ENCODE measurements around the genes TMPRSS11B, UGT2B11, HTN1, MUC7, AMBN and UTP3.

- PRO-cap = no peak
Measured at GRCh38 chr4:68245578-68245809, at the start of gene TMPRSS11B. TMPRSS11B (minus strand) TSS chr4:68245694.

DNA sequence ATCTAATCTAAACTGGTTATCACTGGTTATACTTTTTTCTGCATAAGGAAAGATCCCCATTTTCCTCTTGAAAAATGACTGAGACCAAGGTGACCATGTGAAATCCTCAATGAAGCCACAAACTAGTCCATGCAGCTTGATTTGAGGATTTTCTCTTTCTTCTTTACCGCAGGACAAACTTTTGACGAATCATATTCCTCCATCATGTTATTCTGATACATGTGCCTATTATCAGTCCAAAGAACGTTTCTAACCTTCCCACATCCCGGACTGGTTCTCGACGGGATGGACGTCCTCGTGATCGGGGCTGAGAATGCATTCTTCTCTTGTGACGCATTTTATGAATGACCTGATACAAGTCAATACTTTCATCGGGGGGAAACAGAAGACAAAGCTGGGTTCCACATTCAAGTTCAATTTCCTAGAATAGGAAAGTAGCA lies 27.4 kb downstream of the YTHDC1 start:
- PRO-cap = no peak

DNA sequence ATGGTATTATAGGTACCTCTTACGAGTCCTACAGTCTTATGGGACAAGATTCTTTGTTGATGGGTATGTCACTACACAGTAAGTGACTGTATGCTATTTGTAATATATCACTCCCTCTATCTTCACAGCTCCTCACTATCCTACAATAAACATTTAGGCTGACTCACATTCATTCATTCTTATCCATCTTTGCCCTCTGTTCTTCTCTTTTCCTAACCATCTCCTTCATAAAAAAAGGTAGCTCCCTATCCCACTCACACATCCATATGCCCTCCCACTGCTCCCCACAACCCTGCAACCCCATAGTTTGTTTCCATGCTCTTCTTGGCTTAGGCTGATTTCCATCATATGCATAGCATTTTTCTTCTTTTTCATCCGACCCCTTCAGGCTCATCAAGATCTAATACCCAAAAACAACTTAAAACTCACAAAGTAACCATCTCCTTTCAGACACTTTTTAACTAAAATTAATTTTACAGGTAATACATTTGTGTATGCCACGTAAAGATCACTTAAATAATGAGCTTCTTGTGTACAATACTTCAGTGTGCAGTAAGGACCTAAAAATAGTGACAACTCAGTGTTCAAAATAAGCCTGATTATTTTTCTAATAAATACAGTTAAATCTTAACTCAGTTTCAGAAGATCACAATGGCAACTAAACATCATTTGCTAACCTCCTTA lies 20.8 kb downstream of the YTHDC1 start:
- PRO-cap = no peak

DNA sequence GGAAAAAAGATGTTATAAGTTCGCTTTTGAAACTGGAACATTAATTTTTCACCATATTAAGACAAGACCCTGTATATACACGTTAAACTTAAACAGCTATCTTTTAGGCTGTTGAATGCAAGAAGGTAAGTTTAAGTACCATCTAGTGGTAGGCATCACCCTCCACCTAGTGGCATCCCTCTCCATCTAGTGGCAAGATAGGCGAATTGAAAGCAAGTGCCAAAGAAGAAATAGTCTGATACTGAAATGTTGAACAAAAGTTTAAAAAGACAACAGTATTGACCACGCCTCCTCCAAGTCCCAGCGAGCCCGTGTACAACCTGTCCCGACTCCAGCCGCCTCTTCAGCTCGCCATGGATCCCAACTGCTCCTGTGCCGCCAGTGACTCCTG lies 26.1 kb upstream of the YTHDC1 start:
- PRO-cap = no peak

DNA sequence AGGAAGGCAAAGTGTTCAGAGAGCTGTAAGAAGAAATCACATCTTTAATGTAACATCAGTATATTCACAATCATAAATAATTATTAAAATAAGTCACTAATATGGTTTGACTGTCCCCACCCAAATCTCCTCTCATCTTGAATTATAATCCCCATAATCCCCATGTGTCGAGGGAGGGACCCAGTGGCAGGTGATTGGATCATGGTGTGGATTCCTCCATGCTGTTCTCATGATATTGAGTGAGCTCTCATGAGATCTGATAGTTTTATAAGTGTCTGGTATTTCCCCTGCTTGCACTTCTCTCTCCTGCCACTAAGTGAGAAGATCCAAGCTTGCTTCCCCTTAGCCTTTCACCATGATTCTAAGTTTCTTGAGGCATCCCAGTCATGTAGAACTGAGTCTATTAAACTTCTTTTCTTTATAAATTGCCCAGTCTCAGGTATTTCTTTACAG lies 9.8 kb downstream of the UGT2B17 start:
- PRO-cap = no peak

DNA sequence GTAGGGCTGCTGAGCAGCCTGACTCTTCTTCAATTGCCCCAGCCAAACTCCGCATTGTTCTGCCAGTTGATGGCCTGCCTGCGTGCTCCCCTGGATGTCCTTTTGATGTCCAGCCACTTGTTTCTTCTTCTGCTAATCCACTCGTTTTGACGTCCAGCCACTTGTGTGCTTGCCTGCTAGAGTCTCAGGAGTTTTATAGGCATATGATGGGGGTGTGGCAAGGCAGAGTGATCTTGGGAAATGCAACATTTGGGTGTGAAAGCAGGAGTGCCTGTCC lies 65.1 kb downstream of the UGT2B10 start:
- PRO-cap = no peak

- PRO-cap = no peak
Measured at GRCh38 chr4:69214465-69214825, at the start of gene UGT2B11. UGT2B11 (minus strand) TSS chr4:69214748.

DNA sequence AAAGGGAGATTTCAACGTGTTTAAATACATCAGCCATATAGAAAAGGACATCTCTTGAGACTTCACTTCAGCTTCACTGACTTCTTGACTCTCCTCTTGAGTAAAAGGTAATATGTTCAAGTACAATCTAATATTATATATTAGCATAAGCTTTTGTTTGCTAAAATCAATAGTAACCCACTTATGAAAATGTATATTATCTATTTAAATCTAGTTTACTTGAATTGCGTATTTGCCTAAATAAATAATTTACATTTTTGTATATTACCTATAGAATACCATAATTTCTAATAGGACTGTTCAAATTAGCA lies at the start of gene HTN1:
Gene HTN1, plus strand, starts transcription at position 50 of the 311 bp plus-strand sequence.
- PRO-cap = no peak

DNA sequence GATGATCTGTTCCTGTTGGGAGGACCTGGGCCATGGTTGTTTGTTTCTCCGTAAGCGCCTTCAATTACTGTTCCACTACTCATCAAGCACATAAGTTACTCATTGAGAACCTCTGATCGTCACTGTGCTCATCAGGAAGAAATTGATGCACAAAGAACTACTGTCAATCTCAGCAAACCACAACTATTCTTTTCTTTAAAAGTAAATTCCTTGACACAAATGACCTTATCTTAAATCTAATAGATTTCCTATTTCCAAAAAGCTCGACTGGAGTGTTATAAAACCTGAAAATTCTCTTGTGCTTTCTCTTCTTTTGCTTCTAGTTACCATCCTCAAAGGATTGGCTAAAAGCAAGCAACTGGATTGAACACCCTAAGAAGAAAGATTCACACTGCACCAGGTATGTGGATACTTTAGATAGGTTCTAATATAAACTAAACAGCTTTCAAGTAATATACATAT lies at the start of gene MUC7:
Gene MUC7, plus strand, starts transcription at position 306 of the 462 bp plus-strand sequence.
- PRO-cap = no peak

DNA sequence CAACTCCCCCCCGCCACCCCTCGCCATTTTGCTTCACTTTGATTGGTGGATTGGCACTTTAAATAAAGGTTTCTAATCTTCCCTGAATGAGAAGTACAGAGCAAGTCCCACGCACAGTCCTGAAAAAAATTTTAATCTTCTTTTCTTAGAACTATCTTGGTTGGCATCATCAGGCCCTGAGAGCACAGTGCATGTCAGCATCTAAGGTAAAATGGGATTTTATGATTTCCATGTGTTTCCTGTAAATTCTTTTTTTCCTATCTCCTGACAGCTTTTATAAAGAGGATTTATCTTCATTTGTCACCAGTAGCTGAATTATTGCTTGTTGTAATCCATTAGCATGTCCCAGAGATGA lies at the start of gene AMBN:
Gene AMBN, plus strand, starts transcription at position 89 of the 355 bp plus-strand sequence.
- PRO-cap = no peak

- PRO-cap = bidirectional peak, plus-strand start at chr4:70688553, minus-strand start at chr4:70688184
Measured at GRCh38 chr4:70688097-70688717, at the start of gene UTP3. UTP3 (plus strand) TSS chr4:70688532.

DNA sequence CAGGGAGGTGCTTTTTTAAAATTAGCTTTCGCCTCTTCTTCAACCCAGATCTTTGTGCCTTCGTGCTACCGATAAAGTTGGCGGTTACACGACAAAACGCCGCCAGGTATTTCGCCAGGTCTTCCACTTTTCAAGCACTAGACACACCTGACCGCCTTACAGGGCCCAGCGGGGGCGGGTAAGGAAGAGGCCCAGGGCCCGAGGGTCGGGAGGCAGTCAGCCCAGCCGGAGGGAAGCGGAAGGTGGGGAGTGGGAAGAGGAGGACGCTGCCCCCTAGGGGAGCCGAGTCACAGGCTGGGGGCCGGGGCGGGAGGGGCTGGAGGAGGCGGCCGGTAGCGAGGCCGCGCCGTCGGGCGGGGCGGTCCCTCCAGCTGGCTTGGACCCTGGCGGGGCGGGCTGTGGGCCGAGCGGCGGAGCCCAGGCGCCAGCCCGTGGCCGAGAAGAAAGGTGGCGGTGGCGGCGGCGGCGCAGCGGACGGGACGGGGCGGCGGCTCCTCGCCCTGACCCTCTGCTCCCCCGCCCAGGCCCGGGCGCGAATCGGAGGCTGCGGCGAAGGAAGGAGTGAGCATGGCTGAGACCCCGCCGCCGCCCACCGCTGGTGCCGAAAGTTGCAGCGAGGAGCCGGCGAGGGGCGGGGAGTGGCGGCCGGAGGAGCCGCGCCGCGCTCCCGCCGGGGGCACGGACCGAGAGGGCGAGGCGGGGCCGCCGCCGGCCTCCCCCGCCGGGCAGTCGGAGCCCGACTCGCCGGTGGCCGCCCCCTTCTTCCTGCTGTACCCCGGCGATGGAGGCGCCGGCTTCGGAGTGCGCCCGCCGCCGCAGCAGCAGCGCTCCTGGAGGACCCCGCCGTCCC lies 16.3 kb downstream of the UTP3 start:
- PRO-cap = bidirectional peak, plus-strand start at position 406 of the sequence, minus-strand start at position 244 of the sequence

- PRO-cap = no peak
Measured at GRCh38 chr4:70709409-70709857, 12.3 kb upstream of the RUFY3 start.

- PRO-cap = no peak
Measured at GRCh38 chr4:70992309-70992742, 1.1 kb upstream of the DCK start.

DNA sequence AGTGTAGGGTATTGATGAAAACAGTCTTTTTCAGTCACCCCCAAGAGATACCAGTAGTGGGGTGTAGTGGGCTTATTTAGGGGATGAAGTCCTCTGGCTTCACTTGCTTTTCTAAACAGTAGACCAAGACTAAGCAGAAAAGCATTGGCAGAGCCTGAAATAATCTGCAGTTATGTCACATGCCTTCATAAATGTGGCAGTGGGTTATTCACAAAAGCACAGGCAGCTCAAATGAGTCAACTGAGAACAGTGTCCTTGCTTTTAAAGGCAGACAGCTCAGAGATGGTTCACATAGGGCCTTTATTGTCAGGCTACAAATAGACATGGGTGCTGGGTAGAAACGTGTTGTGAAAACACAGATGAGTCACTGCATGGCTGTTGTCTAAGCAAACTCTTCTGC lies 269.7 kb downstream of the SLC4A4 start:
- PRO-cap = no peak

DNA sequence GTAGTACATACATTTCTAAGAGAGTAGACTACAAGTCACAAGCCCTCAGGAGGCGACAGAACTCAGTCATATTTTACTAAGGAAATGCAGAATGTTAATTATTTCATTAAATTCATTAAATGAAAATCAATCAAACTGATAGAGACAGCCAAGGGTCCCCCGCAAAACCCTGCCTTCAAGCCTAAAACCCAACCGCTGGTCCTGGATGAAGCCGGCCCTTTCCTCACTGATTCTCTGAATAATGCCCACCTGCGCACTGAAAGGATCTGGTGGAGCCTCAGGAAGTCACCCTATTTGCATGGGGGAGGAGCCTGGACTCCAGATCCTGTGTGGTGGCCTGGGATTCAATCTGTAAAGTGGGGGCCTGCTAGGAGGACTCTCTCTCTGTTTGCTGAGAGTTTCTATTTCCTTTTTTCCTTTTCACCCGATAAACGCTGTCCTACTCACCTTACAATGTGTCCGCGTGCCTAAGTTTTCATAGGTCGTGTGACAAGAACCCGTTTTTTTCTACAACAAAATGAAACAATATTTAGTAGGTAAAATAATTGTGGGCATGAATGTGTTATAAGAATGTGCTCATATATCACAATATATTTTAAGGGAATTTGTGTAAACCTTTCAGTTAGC lies 97.9 kb upstream of the ADAMTS3 start:
- PRO-cap = no peak

DNA sequence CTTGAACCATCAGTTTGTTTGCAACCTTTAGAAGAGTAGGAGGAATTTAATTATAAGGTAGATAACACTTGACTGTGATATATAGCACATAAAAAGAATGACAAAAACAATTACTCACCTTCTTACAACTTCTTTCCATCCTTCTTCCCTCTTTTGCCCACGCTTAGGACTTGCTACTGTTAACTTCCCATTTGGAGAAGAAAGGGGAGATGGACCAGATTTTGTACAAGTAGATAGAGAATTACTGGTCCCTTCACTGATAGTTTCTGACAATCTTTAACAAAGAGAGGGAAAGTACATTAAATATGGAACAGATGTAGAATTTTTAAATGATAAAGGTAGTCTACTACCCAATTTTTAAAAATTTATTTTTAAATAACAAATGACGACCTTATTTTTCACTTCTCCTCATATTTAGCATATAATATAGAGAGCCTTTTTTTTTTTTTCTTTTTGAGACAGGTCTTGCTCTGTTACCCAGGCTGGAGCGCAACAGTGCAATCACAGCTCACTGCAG lies 27.5 kb upstream of the COX18 start:
- PRO-cap = no peak

GRCh38 chr4:73403837-73404177 lies 280 bp upstream of the ALB start:
- PRO-cap = no peak

- PRO-cap = no peak
Measured at GRCh38 chr4:73606179-73606906, 13.9 kb downstream of the RASSF6 start.

- PRO-cap = no peak
Measured at GRCh38 chr4:73617279-73617666, 3.0 kb downstream of the RASSF6 start.

Measured in mesenteric fat pad (tissue), 1 donor.